Body of pancreas (tissue), 2 donors: ENCODE measurements around a stretch of chr11.

- PRO-cap: no peak
- RAMPAGE, long total RNA, 2 experiments: no peak in any of the 2 experiments
Observed at GRCh38 chr11:22147840-22148311, 45.0 kb upstream of the ANO5 start.

- PRO-cap: no peak
- RAMPAGE, long total RNA, 2 experiments: no peak in any of the 2 experiments
Observed at GRCh38 chr11:26188521-26189100, 143.3 kb upstream of the ANO3 start.

GRCh38 chr11:26522987-26523493 lies 49.0 kb downstream of the MUC15 start:
- PRO-cap: no peak
- RAMPAGE, long total RNA, 2 experiments: no peak in any of the 2 experiments

DNA sequence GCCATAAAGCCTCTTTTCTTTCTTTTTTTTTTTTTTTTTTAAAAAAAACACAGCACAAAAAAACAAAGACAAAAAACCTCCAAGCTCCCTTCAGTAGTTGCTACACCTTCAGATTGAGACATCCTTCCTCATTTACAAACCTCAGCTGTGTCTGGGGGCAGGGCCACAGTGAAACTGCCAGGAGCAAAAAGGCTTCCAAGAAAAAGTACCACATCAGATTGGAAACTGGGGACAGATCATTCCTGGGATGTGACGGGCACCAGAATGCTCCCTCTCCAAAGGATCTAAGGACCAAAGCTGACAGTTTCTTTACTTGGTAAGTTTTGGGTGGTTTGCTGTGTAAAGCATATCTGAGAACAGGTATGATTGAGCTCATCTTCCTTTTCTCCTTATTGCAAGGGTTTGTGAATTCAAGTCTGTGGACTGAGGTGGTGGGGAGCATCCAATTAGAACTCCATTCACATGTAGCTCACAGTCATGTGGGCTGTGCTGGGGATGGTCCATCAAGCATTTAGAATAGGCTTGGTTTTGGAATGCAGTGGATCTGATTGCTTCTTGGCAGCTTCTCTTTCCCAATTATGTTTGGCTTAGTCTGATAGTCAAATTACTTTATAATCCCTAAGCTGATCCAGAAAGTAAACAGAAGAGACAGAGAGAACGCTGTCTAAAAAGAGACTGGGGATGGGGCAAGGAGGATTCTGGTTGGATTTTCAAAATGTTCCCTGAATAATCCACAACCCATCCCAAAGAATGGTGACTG lies 728 bp downstream of the BBOX1 start:
- PRO-cap: no peak
- RAMPAGE, long total RNA, 2 experiments: no peak in any of the 2 experiments

GRCh38 chr11:27055109-27055707 lies 14.6 kb downstream of the BBOX1 start:
- PRO-cap: no peak
- RAMPAGE, long total RNA, 2 experiments: no peak in any of the 2 experiments

DNA sequence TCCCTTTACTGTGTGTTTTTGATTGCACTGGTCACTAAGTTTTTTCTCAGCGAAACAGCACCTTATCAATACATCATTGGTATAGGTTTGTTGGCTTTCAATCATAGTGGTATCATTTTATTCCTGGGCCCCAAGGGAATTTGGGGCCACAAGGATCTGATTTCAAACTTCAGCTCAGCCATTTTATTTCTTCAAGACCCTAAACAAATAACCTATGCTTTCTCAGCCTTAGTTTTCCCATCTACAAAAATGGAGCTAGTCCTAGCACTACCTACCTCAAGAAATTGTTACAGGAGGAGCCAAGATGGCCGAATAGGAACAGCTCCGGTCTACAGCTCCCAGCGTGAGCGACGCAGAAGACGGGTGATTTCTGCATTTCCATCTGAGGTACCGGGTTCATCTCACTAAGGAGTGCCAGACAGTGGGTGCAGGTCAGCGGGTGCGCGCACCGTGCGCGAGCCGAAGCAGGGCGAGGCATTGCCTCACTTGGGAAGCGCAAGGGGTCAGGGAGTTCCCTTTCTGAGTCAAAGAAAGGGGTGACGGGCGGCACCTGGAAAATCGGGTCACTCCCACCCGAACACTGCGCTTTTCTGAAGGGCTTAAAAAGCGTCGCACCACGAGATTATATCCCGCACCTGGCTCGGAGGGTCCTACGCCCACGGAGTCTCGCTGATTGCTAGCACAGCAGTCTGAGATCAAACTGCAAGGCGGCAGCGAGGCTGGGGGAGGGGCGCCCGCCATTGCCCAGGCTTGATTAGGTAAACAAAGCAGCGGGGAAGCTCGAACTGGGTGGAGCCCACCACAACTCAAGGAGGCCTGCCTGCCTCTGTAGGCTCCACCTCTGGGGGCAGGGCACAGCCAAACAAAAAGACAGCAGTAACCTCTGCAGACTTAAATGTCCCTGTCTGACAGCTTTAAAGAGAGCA lies 143.3 kb downstream of the CCDC34 start:
- PRO-cap: no peak
- RAMPAGE, long total RNA, 2 experiments: no peak in any of the 2 experiments

DNA sequence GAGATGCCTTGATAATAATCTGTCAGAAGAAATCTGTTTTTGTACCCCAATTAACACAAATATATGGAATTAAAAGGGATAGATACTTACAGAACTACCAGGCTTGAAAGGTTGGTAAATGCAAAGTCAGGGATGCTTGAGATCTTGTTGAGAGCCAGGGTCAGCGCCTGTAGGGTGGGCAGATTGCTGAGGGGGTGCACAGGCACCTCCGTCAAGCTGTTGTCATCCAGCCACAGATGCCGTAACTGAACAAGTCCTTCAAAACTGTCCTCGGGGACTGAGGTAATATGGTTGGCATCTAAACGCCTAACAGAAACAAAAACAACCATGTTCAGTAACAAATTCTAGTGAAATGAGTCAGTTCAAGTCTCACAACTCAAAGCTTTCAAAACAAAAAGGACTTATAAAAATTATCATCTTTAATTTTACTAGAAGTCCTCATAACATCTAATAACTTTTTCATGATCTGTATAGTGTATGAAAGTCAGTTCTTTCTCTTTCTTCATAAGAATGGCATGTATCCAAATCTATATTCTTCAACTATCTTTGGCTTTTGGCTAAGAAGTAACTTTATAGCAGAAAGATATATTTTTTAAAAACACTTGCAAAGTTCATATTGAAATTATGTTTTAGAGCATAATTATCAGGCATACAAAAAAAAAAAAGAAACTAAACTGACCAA lies 22.3 kb upstream of the CCDC34 start:
- PRO-cap: no peak
- RAMPAGE, long total RNA, 2 experiments: no peak in any of the 2 experiments

- PRO-cap: no peak
- RAMPAGE, long total RNA, 2 experiments: start-site peak on the minus strand in 1 of 2 experiments, at chr11:27406460-27406742 at its widest, 9 to 10 reads per replicate
Observed at GRCh38 chr11:27406056-27406840, 43.2 kb upstream of the CCDC34 start.

DNA sequence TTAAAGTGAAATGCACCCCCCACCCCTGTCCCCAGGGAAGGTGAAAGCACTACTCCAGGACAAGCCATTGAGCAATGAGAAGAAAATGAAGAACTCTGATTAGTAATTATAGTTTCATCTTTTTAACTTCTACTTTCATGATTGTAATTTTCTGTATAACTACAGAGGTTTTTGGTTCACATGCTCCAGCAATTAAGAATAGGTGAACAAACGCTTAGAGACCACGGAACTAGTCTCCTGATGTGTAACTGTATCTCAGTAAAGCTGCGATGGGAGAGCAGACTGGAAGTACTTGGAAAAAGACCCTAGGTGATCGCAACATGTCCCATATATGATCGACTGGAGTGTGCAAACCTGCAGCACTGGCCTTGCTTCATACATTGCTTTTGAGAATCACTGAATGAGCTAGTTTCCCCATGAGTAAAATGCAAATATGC lies 3.0 kb downstream of the LGR4 start:
- PRO-cap: unidirectional peak, plus-strand start at position 261 of the sequence
- RAMPAGE, long total RNA, 2 experiments: no peak in any of the 2 experiments

- PRO-cap: bidirectional peak, plus-strand start at chr11:27472301, minus-strand start at chr11:27472005
- RAMPAGE, long total RNA, 2 experiments: no peak in any of the 2 experiments
Observed at GRCh38 chr11:27471766-27472368, 723 bp downstream of the LGR4 start.

DNA sequence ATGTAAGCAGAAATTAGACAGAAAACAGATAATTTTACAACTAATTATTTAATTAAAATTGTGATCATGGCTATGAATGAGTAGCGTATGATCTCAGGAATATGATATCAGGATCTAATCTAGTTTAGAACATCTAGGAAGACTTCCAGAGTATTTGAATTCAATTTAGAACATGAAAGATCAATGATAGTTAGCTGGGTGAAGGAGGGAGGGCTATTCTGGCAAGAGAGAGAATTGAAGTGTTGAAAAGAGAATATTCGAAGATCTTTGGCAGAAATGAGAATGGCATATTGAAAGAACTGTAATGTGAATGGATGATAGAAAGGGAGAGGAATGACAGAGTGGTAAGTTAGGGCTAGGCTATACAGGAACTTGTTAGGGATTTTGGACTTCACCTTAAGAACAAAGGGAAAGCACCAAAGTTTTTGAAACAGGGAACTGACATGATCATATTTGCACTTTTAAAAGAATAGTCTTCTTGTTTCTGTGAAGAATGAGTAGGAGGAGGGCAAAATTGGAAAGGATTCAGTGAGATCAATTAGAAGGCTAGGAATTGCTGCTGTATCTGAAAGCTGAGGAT lies 119.2 kb downstream of the METTL15 start:
- PRO-cap: no peak
- RAMPAGE, long total RNA, 2 experiments: start-site peak on the plus strand in 1 of 2 experiments, centred at position 116 of the sequence, 7 reads per replicate

- PRO-cap: no peak
- RAMPAGE, long total RNA, 2 experiments: no peak in any of the 2 experiments
Observed at GRCh38 chr11:30991472-30991868, 378.1 kb downstream of the DCDC1 start.

- PRO-cap: no peak
- RAMPAGE, long total RNA, 2 experiments: no peak in any of the 2 experiments
Observed at GRCh38 chr11:31438948-31439801, 69.5 kb downstream of the DNAJC24 start.

- PRO-cap: no peak
- RAMPAGE, long total RNA, 2 experiments: start-site peak on the minus strand in 1 of 2 experiments, at chr11:31446781-31446832 at its widest, 5 reads per replicate
Observed at GRCh38 chr11:31446353-31447025, 62.9 kb downstream of the IMMP1L start.

GRCh38 chr11:31493943-31494337 lies 15.5 kb downstream of the IMMP1L start:
- PRO-cap: no peak
- RAMPAGE, long total RNA, 2 experiments: no peak in any of the 2 experiments

DNA sequence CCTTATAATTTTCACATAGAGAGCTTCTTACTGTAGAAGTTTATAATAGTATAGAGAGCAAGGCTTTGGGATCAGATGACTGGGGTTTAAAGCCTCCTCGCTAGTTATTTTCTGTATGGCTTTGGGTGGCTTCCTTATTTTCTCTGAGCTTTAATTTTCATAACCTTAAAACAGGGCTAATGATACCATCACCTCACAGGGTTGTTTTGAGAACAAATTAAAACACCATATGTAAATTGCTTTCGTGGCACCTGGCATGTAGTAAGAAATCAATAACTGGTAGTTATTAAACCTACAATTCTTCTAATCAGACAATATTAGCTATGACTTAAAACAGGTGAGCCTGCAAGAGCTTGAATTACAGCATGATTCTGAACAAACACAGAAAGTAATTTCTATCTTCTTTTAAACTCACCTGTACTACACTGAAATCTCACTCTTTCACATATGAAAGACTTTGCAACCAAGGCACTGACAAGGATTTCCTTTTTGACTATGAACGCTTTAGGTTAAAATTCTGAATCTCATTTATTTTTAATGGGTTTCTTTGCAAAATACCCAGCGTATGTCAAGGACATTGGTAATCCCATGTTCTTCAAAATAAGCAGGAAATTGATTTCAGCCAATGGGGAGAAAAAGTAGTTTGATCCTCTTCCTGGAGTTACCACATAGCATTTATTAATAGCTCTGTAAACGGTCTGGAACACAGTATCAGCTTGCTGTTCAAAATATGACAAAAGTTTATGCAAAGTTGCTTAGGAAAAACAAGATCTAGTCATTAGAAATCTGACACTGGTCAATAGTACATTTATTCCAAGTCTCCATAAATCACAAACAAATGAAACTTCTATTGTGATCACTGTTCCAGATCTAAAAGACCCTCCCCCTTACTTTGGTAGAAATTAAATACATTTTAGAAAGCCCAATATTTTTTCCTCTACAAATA lies 7.8 kb upstream of the WT1 start:
- PRO-cap: no peak
- RAMPAGE, long total RNA, 2 experiments: no peak in any of the 2 experiments

DNA sequence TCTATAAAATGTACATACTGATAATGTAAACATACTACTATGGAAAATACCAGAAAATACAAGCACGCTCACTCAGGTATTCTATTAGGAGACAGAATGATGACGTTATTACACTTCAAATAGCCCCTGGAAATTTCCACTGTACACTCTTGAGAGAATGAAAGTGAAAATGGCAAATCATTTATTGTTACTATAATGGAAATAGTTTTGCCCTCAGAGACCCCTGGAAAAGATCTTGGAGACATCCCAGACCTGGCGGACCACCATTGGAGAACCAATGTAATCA lies 599 bp upstream of the PRRG4 start:
- PRO-cap: no peak
- RAMPAGE, long total RNA, 2 experiments: no peak in any of the 2 experiments

DNA sequence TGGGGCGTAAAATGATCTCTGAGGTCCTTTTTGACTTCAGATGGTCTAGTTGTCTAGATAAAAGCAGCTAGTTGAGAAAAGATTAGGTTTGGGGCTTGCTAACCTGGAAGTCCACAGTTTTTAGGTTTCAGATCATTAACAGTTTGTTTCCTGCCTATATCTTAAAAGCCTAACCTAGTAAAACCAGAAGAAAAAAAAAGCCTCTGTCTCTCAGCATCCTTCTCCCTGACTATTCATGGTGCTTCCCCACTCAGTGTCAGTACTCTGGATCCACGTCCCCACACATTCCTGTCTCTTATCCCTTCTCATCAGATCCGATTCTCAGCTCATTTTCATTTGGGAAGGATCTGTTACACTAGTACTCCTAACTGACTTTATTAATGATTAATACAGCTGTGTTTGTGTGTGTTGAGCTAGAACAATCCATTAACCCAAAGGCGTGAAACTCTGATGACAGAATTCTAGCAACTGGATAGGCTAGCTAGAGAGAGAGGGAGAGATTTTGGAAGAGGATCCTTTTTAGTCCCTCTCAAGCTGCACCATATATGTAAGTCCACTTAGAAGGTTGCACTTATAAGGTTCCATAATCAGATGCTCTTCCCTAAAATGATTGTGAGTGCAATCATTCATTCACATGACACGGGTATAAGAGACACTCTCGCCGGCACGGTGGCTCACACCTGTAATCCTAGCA lies 1.5 kb downstream of the PRRG4 start:
- PRO-cap: no peak
- RAMPAGE, long total RNA, 2 experiments: no peak in any of the 2 experiments

GRCh38 chr11:32892118-32892639 lies 432 bp upstream of the QSER1 start:
- PRO-cap: no peak
- RAMPAGE, long total RNA, 2 experiments: no peak in any of the 2 experiments

GRCh38 chr11:32893973-32894851 lies 1.6 kb downstream of the QSER1 start:
- PRO-cap: unidirectional peak, minus-strand start at chr11:32894148; unidirectional peak, minus-strand start at chr11:32894291; unidirectional peak, minus-strand start at chr11:32894312; unidirectional peak, minus-strand start at chr11:32894364
- RAMPAGE, long total RNA, 2 experiments: no peak in any of the 2 experiments